Subcutaneous adipose tissue (tissue), 3 donors: ENCODE measurements around a stretch of chr2.

DNA sequence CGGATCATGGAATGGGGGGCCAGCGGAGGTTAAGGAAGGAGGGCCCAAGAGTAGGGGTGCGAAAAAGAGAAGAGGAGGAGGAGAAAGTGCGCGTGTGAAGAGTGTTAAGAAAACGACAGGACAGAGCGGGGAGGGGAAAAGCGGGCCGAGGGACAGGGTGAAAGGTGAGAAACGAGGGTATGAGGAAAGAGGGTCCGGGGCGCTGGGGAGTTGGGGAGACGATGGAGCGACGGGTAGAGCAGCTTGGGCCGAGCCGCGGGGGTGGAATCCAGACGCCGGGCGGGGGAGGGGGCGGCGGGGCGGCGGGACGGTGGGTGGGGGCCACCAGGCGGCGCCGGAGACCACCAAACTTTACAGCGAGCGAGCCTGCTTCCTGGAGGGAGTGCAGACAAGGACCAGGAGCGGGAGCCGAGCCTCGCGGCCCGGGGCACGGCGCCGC, 612 bp downstream of the AMMECR1L start:
- PRO-cap = no peak
- RAMPAGE, long total RNA, 3 experiments = no peak in any of the 3 experiments

DNA sequence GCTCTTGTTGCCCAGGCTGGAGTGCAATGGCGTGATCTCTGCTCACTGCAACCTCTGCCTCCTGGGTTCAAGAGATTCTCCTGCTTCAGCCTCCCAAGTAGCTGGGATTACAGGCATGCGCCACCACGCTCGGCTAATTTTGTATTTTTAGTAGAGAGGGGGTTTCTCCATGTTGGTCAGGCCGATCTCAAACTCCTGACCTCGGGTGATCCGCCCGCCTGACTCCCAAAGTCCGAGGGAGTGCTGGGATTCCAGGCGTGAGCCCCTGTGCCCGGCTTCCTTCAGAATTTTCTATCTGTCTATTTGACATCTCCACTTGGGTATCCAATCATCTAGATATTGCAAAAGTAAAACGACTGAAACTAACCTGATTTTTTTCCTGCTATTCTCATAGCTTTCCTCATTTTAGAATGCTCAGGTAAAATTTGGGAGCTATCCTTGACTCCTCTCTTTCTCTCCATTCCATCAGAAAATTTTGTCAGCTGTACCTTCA, 54.5 kb downstream of the SAP130 start:
- PRO-cap = no peak
- RAMPAGE, long total RNA, 3 experiments = no peak in any of the 3 experiments

DNA sequence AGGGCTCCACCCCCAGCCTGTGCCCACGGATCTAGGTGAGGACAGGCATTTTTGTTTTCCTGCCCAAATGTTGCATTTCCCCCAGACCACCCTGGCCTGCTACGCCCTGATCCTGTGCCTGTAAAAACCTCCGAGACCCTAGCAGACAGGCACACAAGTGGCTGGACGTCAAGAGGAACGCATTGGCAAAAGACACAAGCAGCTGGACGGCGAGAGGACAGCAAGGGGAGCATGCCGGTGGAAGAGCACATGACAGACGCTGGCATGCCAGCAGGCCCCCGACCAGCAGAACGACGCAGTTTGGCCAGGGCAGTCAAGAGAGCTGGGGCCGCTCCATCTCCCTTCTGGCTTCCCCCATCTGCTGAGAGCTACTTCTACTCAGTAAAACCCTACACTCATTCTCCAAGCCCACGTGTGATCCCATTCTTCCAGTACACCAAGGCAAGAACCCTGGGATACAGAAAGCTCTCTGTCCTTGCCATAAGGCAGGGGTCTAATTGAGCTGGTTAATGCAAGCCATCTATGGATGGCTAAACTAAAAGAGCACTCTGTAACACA, 42.1 kb downstream of the SAP130 start:
- PRO-cap = no peak
- RAMPAGE, long total RNA, 3 experiments = no peak in any of the 3 experiments

GRCh38 chr2:128215022-128215411, 103.7 kb downstream of the HS6ST1 start:
- PRO-cap = no peak
- RAMPAGE, long total RNA, 3 experiments = no peak in any of the 3 experiments

- PRO-cap = no peak
- RAMPAGE, long total RNA, 3 experiments = no peak in any of the 3 experiments
Observed at GRCh38 chr2:128232515-128232930, 86.1 kb downstream of the HS6ST1 start.

DNA sequence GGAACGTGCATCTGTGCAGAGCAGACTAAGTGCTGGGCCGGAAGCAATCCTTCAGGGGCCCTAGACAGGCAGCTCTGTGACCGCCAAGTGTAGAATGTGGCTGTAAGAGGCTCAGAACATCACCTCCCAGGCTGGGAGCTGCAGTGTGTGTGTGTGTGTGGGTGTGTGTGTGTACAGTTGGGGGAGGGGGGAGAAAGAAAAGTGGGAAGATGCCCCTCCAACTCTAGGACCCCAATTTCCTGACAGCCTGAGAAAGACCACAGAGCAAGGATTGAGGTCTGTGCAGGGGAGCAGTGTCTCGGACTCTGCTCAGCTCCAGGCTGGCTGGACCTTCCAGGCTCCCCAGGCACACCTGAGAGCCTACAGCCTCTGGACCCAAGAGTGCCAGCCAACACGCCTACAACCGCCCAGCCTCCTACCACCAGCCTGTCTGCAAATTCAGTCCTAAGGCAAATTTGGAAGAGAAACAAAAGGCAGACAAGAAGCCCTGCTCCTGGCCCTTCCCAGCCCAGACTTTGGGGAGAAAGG, 2.1 kb downstream of the HS6ST1 start:
- PRO-cap = no peak
- RAMPAGE, long total RNA, 3 experiments = no peak in any of the 3 experiments

DNA sequence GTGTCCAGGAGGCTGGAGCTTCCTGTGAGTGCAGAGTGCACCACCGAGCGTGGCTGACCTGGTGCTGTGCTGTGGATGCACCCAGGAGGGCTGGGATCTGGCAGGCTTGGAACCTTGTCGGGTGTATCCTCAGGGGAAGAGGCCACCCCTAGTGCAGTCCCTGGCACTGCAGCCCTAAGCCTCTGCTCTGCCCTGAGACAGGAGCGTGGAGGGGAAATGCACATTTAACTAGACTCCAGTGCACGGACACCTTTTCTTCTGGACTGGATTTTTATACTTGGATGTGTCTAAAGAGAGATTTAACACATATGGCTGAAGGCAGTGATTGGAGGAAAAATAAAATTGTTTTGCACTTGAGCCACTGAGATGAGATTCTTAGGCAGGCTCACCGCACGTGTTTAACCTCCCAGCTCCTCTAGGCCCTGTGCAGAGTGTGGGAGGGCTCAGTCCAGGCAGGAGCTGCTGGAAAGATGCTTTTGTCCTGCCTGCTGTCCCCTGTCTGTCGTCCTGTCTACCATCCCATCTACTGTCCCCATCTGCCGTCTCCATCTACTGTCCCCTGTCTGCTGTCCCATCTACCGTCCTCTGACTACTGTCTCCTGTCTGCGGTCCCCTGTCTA, 43.4 kb upstream of the HS6ST1 start:
- PRO-cap = no peak
- RAMPAGE, long total RNA, 3 experiments = no peak in any of the 3 experiments

- PRO-cap = no peak
- RAMPAGE, long total RNA, 3 experiments = no peak in any of the 3 experiments
Observed at GRCh38 chr2:128442372-128442746, 123.7 kb upstream of the HS6ST1 start.

DNA sequence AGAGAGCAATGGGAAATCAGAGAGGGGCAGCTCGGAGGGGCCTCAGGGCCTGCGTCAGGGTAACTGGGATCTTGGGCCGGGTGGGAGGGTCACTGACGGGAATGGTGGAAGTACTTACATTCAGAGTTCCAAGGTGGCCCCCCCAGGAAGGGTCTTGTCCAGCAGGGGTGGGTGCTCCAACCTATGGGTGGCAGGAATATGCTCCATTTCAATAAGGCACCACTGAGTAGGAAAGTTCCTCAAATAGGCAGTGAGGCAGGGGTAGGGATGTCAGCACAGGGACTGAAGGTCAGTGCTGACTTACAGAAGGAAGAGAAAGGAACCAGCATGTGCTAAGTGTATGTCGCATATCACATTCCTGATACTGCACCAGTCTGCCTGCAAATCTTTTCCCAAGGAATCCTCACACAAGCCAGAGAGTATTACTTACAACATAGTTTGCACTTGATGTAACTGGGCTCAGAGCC, 705.9 kb upstream of the RAB6C start:
- PRO-cap = no peak
- RAMPAGE, long total RNA, 3 experiments = no peak in any of the 3 experiments

- PRO-cap = no peak
- RAMPAGE, long total RNA, 3 experiments = no peak in any of the 3 experiments
Observed at GRCh38 chr2:129938868-129939561, 40.5 kb upstream of the RAB6C start.

- PRO-cap = unidirectional peak, plus-strand start at chr2:129980526
- RAMPAGE, long total RNA, 3 experiments = no peak in any of the 3 experiments
Observed at GRCh38 chr2:129980197-129980771, 818 bp downstream of the RAB6C start.

GRCh38 chr2:130372315-130373079, 16.6 kb downstream of the PTPN18 start:
- PRO-cap = bidirectional peak, plus-strand start at chr2:130372717, minus-strand start at chr2:130372598
- RAMPAGE, long total RNA, 3 experiments = start-site peak on the plus strand in 1 of 3 experiments, at chr2:130372407-130372946 at its widest, 6 to 36 reads per replicate

DNA sequence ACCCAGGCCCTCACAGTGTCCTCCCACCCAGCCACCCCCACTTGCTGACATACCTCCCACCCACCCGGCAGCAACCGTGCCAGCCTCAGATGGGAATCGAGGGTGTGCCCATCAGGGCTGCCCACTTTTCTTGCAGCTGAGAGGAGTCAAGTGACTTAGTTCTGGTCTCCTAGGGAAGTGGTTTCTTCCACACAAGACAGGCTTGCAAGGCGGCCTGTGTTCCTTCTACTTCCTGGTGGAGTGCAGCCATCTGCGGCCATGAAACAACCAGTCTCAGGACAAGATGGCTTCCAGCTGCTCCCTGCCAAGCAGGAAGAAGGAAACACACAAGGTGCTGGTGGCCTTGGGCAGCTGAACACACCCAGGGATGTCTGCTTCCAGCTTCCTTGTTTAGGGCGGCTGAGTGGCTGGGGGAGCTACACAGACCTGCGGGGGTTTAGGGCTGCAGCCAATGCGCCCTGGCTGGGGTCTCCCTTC, 34.6 kb downstream of the PTPN18 start:
- PRO-cap = bidirectional peak, plus-strand start at position 329 of the sequence, minus-strand start at position 234 of the sequence
- RAMPAGE, long total RNA, 3 experiments = no peak in any of the 3 experiments

GRCh38 chr2:130797924-130798391, 38.8 kb upstream of the ARHGEF4 start:
- PRO-cap = bidirectional peak, plus-strand start at chr2:130798179, minus-strand start at chr2:130798051
- RAMPAGE, long total RNA, 3 experiments = no peak in any of the 3 experiments

- PRO-cap = bidirectional peak, plus-strand start at chr2:131106427, minus-strand start at chr2:131106351
- RAMPAGE, long total RNA, 3 experiments = no peak in any of the 3 experiments
Observed at GRCh38 chr2:131105540-131106505, 687 bp downstream of the PLEKHB2 start.

DNA sequence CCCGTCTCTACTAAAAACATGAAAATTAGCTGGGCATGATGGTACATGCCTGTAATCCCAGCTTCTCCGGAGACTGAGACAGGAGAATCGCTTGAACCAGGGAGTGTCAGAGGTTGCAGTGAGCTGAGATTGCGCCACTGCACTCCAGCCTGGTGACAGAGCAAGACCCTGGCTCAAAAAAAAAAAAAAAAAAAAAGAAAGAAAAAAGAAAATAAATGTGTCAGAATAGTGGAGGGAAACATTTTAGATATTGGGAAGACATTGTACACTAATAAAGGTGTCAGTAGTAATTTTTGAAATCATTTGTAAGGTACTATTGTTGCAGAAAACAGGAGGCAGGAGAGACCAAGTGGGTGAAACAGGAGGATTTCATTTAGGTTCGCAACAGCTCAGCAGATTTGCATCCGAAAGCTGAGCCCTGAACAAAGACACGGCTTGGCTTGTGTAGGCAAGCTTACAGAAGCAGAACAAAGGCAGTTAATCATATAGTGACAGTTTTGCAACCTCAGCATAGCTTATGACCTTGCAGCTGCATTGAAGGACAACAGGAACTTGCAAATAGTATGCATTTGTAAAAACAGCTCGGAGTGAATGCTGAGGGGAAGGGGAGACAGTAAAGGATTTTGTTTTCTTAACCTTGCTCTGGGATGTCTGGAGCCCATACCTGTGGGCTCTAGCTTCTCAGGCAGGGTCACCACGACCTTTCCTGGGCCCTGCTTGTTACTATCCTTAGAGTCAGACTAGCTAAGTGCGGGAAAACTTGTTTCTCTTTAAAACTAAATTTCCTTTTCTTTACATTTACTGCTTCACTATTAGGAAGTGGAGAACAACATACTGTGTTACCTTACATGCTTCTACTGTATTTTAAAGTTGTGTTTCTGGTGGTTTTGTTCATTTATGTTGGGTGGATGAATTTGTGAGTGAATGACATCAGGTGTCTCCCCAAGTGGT, 26.6 kb downstream of the POTEE start:
- PRO-cap = no peak
- RAMPAGE, long total RNA, 3 experiments = no peak in any of the 3 experiments

DNA sequence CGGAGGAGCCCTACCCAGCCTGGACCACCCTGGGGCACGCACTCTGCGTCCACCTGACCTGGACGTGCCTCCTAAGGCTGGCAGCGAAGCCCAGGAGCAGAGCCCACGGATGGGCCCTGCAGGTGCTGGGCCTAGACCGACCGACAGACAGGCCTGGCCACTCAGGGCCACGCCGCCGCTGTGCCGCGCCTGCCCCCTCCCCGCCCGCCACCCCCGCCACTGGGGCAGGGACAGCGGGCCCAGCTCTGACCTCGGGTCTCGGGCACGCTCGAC, 635 bp downstream of the MZT2A start:
- PRO-cap = no peak
- RAMPAGE, long total RNA, 3 experiments = no peak in any of the 3 experiments

DNA sequence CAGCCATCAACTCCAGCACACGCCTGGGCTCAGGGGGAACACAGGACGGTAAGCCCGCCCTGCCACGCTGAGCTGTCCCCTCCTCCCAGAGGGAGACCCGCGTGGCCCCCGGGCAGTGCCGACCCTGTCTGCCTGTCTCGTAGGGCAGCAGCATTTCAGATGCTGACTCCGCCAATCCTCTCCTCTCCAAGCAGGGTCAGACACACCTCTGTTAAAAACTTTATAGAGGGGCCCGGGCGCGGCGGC, 534 bp downstream of the CCDC74A start:
- PRO-cap = no peak
- RAMPAGE, long total RNA, 3 experiments = no peak in any of the 3 experiments

DNA sequence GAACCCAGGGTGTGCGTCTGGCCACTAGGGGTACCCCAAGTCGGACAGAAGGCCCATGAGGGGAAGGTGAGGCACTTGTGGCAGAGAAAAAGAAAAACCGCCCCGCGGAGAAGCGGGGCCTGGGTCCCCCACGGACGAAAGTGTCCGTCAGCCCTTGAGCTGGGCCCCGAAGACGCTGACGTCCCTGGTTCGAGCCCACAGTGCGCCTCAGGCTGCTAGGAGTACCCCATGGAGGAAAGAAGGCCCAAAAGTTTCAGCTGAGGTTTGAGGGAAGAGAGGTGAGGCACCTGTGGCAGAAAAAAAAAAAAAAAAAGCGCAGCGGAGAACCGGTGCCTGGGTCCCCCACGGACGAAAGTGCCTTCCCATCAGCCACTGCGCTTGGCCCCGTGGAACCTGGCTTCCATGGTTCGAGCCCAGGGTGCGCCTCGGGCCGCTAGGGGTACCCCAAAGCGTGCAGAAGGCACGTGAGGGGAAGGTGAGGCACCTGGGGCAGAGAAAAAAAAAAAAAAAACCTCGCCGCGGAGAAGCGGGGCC, 228.3 kb downstream of the CCDC74A start:
- PRO-cap = no peak
- RAMPAGE, long total RNA, 3 experiments = no peak in any of the 3 experiments

- PRO-cap = no peak
- RAMPAGE, long total RNA, 3 experiments = no peak in any of the 3 experiments
Observed at GRCh38 chr2:132465086-132465636, 48.6 kb downstream of the GPR39 start.